Colic lymph node (tissue), 1 donor: ENCODE data around the genes CEP152, FGF7 and SPPL2A.

DNA sequence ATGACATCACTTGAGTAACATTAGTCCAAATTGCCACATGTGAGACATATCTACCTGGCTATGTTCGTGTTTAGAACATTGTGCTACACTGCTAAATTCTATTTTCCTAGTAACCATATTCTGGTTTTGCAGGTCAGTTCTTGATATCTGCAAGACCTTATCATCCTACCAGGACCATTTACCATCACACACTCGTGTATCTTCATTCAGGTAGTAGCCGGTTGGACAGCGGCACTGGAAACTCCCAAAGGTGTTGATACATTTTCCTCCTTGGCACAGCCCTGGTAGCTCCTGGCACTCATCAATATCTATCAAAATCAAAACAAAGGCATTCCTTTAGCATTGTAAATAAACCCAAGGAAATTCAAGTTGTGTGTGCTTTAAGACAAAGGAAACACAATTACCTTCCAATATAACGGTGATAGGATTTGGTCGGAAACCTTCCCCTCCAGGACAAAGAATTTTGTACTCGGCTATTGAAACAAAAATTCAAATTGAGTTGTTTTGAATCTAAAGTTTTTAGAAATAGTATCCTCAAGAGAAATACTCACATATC lies 134.2 kb downstream of the DUT start:
- PRO-cap: no peak

DNA sequence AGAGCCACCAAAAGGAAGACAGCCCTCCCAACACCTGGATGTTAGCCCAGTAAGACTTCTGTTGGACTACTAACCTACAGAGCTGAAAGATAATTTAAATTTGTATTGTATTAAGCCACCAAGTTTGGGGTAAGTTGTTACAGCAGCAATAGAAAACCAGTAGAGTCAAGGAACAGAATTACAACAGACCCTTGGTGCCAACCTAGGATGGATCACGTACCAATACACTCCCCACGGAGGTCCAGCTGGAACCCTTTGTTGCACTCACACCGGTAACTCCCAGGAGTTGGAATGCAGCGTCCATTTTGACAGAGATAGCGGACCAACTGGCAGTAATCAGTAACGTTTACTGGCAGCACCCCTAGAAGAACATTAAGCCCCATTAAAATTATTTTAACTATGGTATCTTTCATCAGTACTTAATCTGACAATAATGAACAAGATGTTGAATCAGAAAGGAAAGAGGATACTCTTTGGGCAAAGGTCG lies 130.3 kb downstream of the FBN1 start:
- PRO-cap: no peak

DNA sequence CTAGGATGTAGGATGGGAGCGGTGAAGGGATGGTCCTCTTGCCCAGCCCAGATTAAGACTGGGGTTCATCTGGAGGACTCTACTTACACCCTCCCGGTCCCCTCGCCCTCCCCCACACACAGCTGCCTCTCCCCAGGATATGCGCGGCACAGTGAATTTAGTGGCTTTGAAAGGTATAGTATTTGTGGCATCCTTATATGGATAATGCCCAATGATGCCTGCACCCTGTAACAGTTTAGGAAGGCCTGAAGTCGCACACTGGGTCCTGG lies 900 bp upstream of the FBN1 start:
- PRO-cap: no peak

DNA sequence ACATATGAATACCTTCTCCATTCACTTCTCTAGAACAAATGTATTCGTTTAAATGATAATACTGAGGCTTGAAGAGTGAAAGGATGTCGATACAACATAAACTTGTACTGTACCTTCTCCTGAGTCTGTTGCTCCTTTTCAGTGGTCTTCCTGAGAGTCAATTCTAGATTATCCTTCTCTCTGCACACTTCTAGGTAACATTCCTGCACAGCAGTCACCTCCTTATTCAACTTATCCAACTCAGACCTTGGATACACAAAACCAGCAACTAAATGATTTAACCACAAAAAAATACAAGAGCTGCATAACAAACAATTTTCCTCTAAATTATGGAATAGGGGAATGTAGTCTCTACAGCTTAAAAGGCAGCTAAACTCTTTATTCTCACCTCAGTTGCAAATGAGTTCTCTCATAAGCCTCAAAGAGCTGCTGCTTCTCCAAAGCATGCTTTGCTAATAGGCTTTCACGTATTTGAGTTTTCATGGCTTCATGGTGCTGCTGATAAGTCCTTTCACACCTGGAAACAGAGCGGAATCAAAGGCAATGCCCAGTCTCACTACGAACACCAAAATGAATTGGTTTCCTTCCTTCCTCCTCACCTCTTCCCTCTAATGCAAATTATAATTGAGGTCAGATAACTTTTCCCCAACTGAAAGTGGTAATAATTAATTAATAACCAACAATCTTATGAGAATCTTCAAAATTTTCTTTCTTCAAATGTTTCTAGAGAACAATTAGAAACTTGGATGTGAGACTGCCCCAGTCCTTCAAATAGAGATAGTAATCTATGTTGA lies 43.7 kb downstream of the CEP152 start:
- PRO-cap: no peak

DNA sequence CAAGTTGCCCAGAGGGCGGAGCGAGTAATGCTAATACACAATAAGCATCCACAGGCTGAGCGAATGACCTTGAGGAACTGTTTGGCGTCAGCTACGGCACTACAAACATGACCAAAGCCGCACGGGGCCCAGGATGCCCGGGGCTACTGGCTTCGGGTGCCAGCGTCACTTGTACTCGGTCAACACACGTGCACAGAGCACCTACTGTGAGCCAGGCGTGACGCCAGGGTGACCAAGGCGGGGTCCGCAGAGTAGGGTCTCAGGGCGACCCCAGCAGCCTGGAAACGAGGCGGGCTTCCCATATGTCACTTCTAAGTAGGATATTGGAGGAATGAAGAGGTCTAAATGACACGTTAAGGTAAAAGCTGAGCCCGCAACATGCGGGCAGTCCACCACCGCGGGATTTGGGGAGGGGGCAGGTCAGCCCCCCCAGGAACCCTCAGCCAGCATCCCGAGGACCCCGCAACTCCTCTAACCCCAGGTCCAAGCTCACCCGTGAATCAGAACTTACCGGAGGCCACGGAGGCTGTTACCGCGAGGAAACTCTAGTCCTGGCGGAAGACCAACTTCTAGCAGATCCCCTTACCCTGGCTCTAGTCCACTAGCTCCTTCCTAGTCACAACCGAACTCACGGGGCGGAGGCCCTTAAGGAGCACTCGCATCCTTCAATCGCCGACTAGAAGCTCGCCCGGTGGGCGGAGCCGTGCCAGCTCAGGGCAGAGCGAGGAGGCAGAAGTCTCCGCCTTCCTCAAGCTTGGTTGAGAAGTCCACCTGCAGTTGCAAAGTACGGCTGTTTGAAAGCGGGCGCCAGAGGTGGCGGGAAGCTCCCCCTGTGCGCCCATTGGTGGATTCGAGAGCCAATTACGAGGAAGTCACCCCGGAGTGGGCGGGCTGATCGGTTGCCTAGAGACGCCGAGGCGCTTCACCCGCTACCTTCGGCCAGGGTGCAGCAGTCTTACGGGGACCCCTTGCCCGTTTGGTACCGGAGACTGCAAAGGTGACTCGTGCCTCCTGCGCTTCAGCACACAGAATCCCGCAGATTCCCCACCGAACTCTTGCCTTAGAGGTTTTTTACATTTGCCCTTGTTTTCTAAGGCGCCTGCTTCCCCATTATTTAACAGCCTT lies at the start of gene CEP152:
Gene CEP152, minus strand, starts transcription at position 620 of the 1,125 bp plus-strand sequence.
- PRO-cap: unidirectional peak, plus-strand start at position 114 of the sequence; unidirectional peak, minus-strand start at position 595 of the sequence; bidirectional peak, plus-strand start at position 952 of the sequence, minus-strand start at position 647 of the sequence

GRCh38 chr15:49423024-49423668 lies at the start of gene FGF7:
Gene FGF7 (plus strand): TSS chr15:49423242.
- PRO-cap: no peak

- PRO-cap: no peak
Measured at GRCh38 chr15:50135255-50135580, 16.2 kb upstream of the ATP8B4 start.

GRCh38 chr15:50183163-50183999 lies 1.4 kb downstream of the SLC27A2 start:
- PRO-cap: no peak

- PRO-cap: no peak
Measured at GRCh38 chr15:50190026-50190535, 8.1 kb downstream of the SLC27A2 start.

- PRO-cap: no peak
Measured at GRCh38 chr15:50227033-50227588, 38.4 kb downstream of the HDC start.

- PRO-cap: no peak
Measured at GRCh38 chr15:50250892-50251338, 14.6 kb downstream of the HDC start.

GRCh38 chr15:50340143-50340991 lies 14.6 kb downstream of the GABPB1 start:
- PRO-cap: no peak

- PRO-cap: no peak
Measured at GRCh38 chr15:50423224-50423712, 937 bp upstream of the USP8 start.

GRCh38 chr15:50702838-50703357 lies 16.3 kb upstream of the TRPM7 start:
- PRO-cap: no peak

- PRO-cap: no peak
Measured at GRCh38 chr15:50706463-50707088, 20.0 kb upstream of the TRPM7 start.

DNA sequence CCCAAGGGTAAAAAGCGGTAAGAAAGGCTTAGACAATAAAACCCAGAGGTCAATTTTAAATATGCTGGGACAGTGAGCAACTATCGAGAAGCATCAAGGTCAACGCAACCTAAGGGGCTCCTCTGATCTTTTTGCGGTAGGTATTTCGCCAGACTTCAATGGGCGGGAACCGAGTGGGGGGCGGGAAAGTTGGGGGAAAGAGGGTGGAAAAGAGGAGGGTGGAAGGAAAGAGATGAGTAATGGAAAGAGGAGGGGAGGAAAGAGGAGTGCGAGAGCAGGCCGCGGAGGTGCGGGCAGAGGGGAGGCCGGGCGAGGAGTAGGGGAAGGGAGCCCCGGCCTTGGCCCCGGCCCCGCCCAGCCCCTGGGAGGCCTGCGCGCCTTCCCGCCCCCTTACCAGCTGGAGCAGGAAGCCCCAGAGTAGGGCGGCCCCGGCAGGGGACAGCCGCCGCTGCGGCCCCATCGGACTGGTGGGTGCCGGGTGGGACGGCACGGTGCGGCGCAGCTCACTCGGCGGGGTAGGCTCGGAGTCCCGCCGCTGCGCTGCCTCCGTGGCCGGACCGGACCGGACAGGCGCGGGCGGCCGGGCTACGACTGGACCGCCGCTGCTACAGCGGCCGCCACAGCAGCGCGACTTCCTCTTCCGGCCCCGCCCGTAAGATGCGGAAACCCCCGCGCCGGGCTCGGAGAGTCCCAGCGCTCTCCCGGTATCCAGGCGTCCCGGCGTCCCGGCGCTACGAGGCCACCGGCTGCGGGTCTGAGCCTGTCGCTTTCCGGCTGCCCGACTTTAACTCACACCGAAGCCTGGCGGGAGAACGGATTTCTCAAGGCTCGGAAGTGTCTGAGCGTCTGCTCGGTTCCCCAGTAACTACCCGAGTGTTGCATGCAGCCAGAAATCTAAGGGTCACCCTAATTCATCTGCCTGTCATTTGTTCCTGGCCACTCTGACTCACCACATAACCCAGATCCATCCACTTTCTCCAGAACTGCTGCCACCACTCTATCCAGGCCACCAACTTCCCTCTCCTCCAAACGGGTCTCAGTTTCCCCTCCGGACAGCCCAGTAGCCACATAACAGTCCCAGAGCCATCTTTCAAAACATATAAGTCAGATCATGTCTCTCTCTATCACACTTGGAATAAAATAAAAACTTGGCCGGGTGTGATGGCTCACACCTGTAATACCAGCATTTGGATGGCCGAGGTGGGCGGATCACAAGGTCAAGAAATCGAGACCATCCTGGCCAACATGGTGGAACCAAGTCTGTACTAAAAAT lies at the start of gene SPPL2A:
Gene SPPL2A, minus strand, starts transcription at position 633 of the 1,273 bp plus-strand sequence.
- PRO-cap: bidirectional peak, plus-strand start at position 415 of the sequence, minus-strand start at position 318 of the sequence; bidirectional peak, plus-strand start at position 662 of the sequence, minus-strand start at position 634 of the sequence; bidirectional peak, plus-strand start at position 980 of the sequence, minus-strand start at position 875 of the sequence

- PRO-cap: bidirectional peak, plus-strand start at chr15:50907518, minus-strand start at chr15:50907213
Measured at GRCh38 chr15:50907311-50907753, 1.2 kb upstream of the AP4E1 start.

DNA sequence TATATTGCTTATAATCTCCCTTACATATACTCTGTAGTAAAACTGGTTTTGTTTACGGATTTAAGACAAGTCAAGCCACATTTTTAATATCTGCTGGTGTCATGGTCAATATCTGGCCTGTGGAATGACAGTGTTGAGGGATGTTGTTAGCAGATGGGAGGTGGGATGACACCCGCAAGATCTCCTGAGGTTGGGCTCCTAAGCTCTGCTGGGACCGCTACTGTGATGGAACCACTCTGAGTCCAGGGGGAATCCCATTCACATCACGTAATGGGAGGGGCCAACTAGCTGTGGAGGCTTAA lies 18.6 kb downstream of the TNFAIP8L3 start:
- PRO-cap: no peak

GRCh38 chr15:51108612-51109639 lies 14.2 kb upstream of the TNFAIP8L3 start:
- PRO-cap: no peak

DNA sequence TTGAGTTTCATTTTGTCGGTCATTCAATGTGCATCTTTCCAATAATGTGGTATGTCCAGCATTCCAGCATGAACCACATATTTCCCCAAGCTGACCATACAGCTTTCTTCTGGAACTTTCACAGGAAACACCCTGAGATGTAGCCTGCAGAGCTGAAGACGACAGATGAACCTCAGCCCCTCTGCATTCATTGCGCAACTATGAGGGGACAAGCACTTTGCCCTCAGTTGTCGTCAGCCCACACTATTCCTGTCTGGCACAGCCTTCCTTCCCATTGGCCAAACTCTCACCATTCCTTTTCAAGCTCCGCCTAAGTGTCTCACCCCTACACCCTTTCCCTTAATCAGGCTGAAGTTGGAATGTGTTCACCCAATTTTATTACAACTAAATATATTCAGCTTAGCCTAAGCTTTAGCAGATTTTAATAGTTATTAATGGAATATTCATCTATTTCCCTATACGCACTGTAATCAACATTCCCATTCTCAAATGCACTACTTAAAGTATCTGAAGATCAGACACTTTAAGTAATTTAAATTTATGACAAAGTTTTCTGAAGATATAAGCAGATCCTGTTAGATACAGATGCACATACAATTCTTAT lies 19.4 kb downstream of the CYP19A1 start:
- PRO-cap: no peak